SJSA1 (cell line): ENCODE results near the gene TRPV1.

DNA sequence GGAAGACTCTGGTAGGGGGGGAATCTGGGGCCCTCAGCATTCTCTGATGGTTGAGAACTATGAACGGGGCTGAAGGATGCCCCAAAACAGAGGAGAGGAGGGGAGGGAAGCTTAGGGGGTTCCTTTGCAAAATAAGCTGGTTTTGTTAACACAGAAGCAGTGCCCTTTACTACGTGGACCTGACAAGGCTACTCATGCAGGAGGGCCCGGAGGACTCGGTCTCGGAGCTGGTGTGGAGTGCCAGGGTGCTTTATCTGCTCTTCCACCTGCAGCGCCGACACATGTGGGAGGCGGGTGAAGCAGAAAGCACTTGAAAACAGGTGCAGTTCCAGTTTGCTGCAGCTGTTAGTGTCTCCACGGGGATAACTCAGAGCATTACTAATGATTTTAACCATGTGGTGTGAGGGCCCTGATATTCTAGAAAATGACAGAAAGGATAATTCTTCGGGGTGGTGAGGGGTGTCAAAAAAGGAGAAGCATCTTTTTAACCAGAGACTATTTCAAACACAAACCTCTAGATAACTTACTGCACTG lies 35.0 kb upstream of the MNT start:
- RAMPAGE, long total RNA = no peak

DNA sequence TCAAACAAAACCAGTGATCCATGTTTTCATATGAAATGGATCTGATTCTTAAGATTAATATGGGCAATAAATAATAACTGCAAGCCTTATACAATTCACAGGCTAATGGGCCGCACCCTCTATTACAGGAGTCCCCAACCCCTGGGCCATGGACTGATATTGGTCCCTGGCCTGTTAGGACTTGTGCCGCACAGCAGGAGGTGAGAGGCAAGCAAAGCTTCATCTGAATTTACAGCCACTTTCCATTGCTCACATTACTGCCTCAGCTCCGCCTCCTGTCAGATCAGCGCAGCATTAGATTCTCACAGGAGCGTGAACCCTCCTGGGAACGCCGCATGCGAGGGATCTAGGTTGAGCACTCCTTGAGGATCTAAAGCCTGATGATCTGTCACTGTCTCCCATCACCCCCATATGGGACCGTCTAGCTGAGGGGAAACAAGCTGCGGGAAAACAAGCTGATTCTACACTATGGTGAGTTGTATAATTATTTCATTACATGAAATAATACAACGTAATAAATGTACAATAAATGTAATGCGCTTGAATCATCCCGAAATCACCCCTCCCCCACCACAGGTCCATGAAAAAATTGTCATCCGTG lies 26.7 kb downstream of the METTL16 start:
- RAMPAGE, long total RNA = no peak

- RAMPAGE, long total RNA = no peak
These were observed 989 bp downstream of the PAFAH1B1 start for GRCh38 chr17:2594273-2595013.

DNA sequence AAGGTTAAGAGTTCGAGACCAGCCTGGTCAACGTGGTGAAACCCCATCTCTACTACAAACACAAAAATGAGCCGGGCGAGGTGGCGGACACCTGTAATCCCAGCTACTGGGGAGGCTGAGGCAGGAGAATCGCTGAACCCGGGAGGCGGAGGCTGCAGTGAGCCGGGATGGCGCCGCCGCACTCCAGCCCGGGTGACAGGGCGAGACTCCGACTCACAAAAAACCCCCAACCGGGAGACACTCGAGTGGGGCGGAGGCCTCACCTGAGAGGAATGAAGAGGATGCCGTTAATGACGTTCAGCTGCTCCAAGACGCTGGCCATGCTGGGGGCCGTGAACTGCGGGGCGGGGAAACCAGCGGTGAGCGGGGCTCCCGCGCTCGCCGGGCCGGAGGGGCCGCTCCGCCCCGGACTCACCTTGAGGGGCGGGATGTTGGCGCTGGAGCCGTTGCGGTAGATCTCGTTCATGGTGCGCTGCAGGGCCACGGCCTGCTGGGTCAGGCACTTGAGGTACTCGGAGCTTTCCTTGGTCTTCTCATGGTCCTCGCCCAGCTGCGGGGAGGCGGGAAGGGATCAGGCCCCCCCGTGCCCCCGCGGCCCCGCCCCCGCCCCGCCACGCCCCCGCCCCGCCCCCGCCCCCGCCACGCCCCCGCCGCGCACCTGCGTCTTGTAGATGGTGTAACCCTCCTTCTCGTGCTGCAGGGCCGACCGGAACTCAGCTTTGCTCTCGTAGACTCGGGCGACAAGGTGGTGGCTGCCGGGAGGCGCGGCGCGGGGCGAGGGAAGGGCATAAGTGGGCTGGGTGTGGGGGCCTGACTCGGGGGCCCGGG lies 20.0 kb downstream of the CLUH start:
- RAMPAGE, long total RNA = no peak

DNA sequence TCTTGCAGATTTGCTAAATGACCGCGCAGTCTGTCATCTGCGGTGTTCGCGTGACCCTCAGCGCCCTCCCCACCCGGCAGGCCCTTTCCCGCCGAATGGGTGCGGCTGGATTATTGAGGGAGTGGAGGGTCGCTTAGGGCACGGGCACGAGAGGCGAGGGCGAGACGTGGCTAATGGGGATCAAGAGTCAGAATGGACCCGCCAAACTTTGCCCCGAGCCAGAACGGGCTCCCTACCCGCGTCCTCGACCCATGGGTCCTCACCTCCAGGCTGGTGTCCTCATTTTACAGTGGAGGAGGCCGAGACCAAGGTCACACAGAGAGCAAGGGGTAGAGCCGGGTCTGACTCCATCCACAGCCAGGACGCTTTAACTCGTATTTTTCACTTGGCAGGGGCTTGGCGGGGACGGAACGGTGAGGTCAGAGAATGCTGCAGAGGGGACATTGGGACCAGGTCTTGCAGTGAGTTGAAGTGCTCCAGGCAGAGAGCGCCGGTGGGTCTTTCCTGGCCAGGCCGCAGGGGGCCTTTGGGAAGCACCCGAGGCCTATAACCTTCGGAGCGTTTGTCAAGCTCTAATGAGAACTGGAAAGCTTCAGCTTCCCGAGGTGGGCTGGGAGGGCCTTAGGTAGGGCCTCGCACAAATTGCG lies 649 bp upstream of the CLUH start:
- RAMPAGE, long total RNA = no peak

- RAMPAGE, long total RNA = no peak
These were observed 10.0 kb upstream of the RAP1GAP2 start for GRCh38 chr17:2786105-2786672.

GRCh38 chr17:2853271-2854326 lies 57.4 kb downstream of the RAP1GAP2 start:
- RAMPAGE, long total RNA = no peak

DNA sequence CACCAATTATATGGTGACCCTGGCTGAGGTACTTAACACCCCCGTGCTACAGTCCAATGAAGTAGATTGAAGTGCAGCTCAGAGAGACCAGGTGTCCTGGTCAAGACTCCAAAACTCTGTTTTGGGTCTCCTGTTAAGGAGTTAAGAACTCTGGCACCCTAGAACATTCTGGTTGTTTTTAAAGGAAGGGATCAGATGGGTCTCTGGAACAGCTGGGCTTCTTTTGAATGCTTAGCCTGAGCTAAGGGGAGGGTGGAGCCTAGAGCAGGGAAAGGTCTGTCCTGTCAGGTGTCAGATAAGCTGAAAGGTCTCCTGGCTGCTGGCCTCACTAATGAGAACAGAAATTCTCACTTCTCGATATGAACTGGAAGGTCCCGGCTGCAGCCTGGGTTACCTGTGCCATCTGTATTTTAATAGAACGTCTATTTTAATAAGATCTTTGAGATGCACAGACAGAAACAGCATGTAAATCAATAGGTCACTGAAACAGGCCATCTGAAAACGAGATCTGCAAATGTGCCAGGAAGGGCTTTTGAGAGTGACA lies 69.0 kb downstream of the RAP1GAP2 start:
- RAMPAGE, long total RNA = no peak

DNA sequence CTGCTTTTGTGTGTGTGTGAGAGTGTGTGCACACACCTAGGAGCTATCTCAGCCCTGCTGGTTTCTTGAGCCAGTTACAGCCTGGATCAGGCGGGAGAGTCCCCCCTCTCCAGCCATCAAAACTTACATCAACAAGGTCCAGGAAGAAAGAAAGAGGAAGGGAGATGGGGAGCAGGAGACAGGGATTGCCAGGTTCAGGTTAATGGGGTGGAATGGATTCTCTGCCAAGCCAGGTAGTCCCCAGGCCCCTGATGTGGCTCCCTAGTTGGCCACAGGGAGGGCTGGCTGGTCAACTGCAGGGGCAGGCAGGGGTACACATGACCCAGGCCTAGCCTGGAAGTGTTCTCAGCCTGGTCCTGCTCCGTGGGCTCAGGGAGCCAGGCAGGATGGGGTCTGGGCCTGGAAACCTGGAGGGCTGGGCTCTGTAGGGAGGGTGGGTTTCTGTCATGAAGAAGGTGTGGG lies 107.3 kb downstream of the RAP1GAP2 start:
- RAMPAGE, long total RNA = no peak

- RAMPAGE, long total RNA = no peak
These were observed at the start of gene TRPV1 for GRCh38 chr17:3609252-3609475. Gene TRPV1, minus strand, starts transcription at chr17:3609411.

- RAMPAGE, long total RNA = no peak
These were observed 2.5 kb downstream of the TAX1BP3 start for GRCh38 chr17:3665679-3666386.

DNA sequence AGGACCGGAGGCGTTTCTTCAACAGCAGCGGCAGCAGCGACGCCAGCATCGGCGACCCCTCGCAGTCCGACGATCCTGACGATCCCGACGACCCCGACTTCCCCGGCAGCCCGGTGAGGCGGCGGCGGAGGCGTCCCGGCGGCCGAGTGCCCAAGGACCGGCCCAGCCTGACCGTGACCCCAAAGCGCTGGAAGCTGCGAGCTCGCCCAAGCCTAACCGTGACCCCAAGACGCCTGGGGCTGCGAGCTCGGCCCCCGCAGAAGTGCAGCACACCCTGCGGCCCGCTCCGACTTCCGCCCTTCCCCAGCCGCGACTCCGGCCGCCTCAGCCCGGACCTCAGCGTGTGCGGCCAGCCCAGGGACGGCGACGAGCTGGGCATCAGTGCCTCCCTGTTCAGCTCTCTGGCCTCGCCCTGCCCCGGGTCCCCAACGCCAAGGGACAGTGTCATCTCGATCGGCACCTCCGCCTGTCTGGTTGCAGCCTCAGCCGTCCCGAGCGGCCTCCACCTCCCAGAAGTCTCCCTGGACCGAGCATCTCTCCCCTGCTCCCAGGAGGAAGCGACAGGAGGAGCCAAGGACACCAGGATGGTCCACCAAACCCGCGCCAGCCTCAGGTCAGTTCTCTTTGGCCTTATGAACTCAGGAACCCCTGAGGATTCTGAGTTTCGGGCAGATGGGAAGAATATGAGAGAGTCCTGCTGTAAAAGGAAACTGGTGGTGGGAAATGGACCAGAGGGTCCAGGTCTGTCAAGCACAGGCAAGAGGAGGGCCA lies 530 bp downstream of the HASPIN start:
- RAMPAGE, long total RNA = no peak

DNA sequence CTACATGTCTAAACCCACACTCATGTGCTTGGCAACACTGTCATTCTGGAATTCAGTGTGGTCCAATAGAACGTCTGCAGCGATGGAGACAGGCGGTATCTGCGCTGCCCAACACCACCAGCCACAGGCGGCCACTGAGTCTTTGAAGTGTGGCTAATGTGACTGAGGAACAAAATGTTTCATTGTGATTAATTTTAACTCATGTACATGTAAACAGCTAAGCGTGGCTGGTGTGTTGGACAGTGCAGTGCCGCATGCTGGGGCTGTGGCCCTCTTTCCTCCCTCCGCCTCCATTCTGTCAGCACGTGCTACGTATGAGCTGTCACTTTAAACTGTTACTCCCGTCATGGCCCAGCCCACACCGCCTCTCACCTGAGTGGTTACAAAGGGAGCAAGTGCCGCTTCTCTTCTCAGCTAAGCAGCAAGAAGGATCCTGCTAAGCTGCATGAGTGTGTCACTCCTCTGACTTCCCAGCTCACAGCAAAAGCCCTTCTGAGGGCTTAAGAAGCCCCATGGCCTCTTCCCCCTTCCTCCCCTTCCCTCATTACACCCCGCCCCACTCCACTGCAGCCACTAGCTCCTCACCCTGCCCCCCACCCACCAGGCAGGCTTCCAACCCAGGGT lies 14.9 kb downstream of the HASPIN start:
- RAMPAGE, long total RNA = no peak

DNA sequence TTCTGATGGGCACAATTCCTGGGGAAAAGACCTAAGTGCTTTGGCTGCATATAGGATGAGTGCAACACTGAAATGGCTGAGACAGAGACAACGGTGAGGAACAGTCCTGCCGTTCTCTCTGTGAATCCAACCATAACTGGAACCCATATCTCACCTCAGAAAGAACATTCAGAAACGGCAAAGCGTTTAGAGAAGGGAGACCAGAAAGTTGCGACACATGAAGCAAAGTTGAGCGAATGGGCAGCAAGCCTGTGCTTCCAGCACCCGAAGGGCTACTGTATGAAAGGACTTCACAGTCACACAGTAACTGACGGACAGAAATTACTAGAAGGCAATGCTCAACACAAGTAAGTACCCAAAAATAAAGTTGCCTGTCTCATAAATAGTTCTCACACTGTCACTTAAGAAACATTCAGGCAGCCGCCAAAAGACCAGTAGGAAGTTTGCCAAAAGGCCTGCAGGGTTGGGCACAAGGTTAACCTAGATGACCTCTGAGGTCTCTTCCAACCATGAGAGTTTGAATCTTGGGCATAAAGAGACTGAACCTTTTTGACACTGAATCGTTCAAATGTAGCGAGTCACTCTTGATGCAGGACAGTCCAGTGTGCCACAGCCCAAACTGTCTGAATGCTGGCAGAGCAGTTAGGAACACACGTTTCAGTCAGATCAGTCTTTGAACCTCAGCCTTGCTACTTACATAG lies 10.6 kb downstream of the NCBP3 start:
- RAMPAGE, long total RNA = no peak

- RAMPAGE, long total RNA = no peak
These were observed 1.1 kb upstream of the CAMKK1 start for GRCh38 chr17:3893937-3894436.

- RAMPAGE, long total RNA = no peak
These were observed 40.3 kb upstream of the ATP2A3 start for GRCh38 chr17:4004156-4005332.

GRCh38 chr17:4019491-4020091 lies 55.4 kb upstream of the ATP2A3 start:
- RAMPAGE, long total RNA = no peak

GRCh38 chr17:4033469-4034618 lies 69.6 kb upstream of the ATP2A3 start:
- RAMPAGE, long total RNA = no peak

GRCh38 chr17:4043631-4044212 lies 79.5 kb upstream of the ATP2A3 start:
- RAMPAGE, long total RNA = no peak

DNA sequence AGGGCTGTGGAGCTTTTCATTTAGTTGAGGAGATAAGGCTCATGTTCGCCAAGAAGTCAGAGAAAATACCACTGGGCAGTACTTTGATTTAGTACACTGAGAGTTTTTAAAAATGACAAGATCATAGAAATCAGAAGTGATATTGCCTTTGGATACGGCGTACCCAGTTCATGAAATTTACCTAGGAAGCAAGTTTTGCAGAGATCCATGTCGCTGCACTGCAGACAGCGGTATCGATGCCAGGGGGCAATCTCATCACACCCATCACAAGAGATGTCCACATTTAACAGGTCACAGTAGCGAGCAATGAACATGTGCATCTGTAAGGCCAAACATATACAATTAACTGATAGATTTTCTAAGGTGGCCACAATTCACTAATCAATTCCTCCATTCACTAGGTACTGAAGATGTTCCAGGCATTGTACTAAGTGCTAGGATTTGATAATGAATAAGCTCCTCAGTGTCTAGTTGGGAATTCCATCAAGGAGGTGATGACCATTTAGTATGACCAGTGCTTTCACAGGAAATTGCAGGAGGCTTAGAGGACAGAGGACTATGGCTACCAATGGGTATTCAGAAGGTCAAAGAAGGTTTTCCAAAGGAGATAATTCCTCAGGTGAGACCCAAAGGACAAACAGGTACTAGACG lies 88.8 kb downstream of the ZZEF1 start:
- RAMPAGE, long total RNA = no peak